Jejunum (tissue), 1 donor: ENCODE measurements around a stretch of chr4.

DNA sequence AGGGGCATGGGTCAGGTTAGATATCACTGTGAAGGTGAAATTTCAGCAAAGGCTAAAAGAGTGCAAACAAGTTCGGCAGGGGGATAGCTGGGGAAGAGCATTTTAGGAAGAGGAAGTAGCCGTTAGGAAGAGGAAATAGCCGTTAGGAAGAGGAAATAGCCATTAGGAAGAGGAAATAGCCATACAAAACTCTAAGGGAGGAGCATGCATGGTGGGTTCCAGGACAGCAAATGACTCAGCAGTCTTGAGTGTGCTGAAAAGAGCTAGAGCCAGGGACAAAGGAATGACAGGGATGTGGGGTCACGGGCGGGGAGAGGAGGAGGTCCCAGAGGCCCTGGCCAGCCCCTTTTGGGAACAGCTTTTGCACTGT lies 882.5 kb downstream of the TRIML1 start:
- PRO-cap = no peak

DNA sequence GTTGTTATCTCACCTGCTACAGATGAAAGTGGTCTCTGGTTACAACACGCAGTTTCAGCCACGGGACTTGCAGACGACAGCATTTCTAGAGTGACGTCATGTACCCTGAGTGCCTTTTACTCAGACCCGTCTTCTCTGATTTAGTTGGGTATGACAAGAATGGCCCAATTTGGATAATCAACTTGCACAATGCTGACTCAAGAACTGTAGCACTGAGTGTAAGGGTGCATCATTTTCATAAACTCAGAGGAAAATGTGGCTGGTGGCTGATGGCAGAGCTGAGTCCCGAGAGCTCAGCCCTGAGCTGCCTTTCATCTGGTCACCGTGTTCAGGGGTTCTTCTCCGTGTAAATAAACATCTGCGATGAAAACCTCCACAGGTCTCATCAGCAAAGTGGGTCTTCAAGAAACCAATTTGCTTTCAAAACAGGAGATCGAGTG lies 281.3 kb upstream of the FRG1 start:
- PRO-cap = no peak

DNA sequence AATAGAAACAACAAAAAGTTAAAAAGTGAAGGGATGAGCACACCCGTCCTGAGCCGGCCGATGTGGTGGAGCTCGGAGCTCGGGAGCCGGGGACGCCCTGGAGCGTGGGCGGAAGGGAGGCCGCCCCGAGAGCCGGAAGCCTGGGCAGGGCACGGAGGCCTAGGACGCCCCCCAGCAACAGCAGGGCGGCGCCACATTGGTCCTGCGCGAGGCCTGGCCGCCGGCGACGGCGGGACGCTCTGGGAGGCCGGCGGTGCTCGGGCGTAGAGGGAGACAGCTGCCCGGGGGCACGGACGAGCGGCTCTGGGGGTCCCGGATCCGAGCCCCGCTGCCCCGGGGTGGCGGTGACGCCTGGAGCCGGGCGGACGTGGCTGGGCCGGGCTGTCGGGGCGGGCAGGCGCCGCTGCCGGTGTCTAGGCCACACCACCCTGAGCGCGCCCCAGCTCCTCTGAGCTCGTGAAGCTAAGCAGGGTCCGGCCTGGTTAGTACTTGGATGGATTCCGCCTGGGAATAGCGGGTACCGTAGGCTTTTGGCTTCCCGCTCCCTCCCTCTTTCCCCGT lies 12.2 kb downstream of the FRG2 start:
- PRO-cap = no peak

GRCh38 chr4:190049736-190050127 lies 22.7 kb upstream of the FRG2 start:
- PRO-cap = no peak